ENCODE measurements around the genes SELENOW and LIG1.

DNA sequence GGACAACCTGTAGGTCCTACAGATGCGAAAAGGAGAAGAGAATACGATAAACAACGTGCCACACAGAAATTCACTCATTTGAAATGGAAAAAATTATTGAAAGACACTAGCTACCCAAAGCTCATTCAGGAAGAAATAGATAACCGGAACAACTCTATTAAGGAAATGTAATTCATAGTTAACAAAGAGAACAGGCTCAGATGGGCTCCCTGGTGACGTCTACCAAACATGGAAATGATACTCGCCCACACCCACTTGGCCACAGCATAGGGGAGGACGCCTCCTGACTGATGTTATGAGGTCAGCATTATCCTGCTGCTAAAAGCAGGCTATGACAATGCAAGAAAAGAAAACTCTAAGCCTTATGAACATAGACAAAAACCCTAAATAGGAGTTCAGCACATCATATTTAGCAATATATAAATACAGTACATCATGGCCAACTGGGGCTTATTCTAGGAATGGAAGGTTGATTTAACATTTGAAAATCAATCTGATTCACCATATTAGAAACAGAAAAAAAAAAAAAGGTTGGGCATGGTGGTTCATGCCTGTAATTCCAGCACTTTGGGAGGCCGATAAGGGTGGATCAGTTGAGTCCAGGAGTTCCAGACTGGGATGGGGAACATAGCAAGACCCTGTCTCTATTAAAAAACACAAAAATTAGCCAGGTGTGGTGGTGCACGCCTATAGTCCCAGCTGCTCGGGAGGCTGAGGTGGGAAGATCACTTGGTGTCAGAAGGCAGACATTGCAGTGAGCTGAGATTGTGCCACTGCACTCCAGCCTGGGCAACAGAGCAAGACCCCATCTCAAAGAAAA lies 34.4 kb downstream of the DHX34 start:
- RRBS: no CpG with 5 or more reads among the region's 10 CpGs

GRCh38 chr19:47389230-47389787 lies 30.0 kb downstream of the MEIS3 start:
- RRBS: no CpG with 5 or more reads among the region's 10 CpGs

DNA sequence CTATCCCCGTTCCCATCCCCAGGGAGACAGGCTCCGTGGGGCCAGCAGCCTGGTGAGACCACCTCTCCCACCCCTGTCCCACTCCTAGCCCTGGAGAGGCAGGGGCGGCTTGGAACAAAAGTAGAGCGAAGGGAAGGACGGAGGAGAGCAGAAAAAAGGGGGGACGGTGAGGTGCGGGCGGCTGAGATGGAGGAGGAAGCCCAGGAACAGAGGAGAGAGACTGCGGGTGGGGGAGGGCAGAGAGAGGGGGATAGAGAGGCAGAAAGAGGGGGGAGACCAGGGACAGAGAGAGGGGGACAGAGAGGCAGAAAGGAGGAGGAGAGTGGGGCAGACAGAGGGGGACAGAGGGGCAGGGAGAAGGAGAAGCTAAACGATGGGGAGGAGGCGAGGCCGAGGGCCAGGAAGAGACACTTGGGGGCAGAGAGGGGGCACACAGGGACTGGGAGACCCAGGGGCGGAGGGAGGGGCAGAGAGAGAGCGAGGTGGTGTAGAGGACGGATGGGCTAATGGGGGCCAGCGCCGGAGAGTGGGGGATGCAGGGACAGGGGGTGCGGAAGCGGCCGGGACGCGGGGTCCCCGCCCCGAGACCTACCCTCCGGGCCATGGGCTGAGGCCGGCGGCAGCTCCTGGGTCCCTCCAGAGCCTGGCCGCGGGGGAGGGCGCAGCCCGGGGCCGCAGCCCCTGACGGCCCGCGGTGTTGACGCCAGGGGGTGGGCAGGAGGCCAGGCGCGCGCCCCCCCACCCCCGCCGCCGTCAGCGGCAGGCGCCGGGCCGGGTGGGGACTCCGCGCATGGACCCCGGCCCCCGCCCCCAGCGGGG lies 640 bp downstream of the MEIS3 start:
- RRBS: 2% methylated on average over 10 of the region's 51 CpGs

DNA sequence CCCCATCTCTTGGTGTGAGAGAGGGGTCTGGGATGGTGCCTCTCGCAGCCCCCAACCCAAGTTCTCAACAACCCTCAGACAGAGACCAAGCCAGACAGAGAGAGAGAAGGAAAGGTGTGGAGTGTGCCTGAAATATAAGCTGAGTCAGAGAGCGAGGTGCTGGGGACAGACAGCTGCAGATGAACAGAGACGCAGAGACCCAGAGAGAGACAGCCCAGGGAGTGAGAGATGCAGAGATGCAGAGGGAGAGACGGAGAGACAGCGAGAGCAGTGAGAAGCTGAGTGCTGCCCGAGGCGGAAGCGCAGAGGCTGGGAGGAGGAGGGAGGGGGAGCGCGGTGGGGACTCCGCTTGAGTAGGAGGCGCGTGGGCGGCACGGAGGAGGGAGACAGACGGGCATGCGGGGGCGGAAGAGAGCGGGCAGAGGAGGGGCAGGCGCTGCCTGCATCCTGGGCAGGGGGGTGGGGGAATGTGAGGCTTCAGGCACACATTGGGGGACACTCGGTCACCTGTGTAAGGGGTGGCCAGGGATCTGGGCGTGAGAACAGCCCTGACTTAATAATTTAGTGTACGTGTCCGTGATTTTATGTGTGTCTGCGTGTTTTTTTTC lies 25.8 kb downstream of the SLC8A2 start:
- RRBS: no CpG with 5 or more reads among the region's 25 CpGs

GRCh38 chr19:47471494-47471712 lies 290 bp downstream of the SLC8A2 start:
- RRBS: no CpG with 5 or more reads among the region's 12 CpGs

- RRBS: no CpG with 5 or more reads among the region's 10 CpGs
These were observed 7.5 kb downstream of the NAPA start for GRCh38 chr19:47507339-47507759.

- RRBS: no CpG with 5 or more reads among the region's 8 CpGs
These were observed 3.2 kb downstream of the NAPA start for GRCh38 chr19:47511581-47512126.

DNA sequence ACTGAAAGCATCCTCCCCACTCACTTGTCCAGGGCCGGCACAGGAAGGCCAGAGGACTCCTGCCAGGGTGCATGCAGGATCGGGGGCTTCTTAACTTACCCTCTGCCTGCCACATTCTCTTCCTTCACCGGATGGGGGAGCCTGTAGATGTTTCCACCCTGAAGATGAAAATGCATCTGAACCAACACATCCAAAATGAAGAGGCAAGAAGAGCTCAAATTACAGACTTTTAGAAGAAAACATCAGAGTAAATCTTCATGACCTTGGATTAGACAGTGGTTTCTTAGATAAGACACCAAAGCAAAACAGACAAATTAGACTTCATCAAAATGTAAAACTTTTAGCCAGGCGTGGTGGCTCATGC lies 25.9 kb upstream of the NAPA start:
- RRBS: 22% methylated on average over 2 of the region's 4 CpGs

DNA sequence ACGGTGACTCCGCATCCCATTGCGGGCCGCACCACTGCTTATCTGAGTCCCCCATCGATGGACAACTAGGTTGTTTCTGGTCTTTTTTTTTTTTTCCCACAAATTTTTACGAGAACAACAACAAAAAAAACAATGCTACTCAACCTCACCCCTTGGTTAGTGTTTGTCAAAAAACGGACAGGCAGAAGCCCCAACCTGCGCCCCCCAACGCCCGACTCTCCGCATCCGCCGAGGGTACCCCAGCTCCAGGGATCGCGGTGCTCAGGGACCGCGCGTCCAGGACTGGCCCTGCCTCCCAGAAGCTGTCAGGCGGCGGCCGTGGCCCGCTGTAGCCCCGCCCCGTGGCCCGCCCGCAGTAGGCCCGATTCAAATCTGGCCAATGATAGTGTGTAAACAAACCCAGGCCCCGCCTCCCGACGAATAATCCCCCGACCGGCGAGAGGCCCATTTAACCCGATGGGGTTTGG lies 8.9 kb upstream of the BICRA start:
- RRBS: 0% methylated on average over 3 of the region's 34 CpGs

DNA sequence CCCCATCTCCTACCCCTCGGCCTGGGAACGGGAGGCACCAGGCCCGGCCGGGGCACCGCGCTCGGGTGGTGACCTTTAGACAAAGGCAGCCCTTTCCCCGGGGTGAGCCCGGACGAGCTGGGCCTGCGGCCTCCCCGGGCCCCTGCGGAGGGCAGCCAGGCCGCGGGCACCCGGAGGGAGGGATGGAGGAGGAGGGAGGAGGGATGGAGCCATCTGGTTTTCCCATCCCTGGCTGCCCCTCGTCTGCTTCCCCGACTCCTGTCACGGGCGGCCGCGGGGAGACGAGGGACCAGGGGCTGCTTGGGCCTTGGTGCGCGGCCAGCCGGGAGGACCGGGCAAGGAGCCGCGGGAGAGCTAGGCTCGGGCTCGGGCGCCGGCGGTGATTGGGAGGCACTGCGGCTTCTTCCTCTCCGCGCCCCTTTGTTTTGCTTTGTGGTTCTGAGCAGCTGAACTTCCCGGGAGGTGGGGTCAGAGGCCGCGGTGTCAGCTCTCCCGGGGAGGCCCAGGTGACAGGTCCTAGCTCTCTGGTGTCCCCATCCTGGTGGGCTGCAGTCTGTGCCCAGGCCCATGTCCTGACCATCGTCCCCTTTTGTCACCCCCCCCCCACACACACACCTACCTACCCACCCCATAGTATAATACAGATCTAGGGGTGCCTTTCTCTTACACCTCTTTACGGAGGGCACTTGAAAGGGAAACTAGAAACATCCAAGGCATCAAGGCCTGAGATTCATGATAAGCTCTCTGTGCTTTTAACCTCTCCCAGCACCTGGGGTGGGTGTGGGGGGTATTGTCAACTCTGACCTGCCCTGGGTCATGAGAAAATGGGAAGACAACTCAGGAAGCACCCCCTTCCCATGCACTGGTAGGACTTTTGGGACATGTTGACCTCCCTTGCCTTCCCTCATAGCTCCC lies 1.3 kb downstream of the BICRA start:
- RRBS: 2% methylated on average over 20 of the region's 43 CpGs

DNA sequence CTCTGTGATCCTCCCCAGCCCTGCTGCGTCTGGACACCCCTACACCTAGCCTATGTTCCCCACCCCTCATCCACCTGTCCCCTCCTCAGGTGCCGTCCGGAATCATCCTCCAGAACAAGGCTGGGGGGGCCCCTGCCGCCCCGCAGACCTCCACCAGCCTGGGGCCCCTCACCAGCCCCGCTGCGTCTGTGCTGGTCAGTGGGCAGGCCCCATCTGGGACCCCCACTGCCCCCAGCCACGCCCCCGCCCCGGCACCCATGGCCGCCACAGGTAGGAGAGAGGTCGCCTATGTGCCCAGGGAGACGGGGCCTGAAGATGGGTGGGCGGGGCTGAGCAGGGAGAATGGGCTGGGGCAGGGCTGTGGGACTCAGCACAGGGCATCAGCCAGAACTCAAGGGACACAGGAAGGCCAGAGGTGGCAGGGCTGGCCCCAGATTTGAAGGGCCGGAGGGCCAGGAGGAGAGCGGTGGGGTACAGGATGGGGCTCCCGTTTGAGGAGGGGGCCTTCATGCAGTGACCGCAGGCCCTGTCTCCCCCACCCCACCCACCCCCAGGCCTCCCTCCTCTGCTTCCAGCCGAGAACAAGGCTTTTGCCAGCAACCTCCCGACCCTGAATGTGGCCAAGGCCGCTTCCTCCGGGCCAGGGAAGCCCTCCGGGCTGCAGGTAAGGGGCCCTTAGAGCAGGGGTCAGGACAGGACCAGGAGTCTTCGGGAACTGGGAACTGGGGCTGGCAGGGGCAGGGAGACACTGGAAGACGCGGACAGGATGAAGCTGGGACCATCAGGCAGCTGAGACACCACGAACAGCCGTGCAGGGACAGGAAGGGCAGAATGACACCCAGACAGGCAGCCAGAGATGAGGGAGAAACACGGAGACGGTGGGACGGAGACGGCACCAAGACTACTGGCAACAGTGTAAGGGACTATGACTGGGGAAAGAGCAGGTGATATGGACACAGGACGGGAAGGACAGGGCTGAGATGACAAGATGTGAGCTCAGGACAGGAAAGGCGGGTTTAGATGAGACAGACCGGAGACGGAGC lies 18.1 kb upstream of the EHD2 start:
- RRBS: no CpG with 5 or more reads among the region's 36 CpGs

GRCh38 chr19:47755570-47756033 lies 10.3 kb downstream of the NOP53 start:
- RRBS: no CpG with 5 or more reads among the region's 14 CpGs

- RRBS: 96% methylated on average over 5 of the region's 25 CpGs
These were observed 11.8 kb downstream of the NOP53 start for GRCh38 chr19:47756967-47757797.

GRCh38 chr19:47758237-47758697 lies 12.9 kb downstream of the NOP53 start:
- RRBS: no CpG with 5 or more reads among the region's 9 CpGs

- RRBS: 2% methylated on average over 11 of the region's 64 CpGs
These were observed at the start of gene SELENOW for GRCh38 chr19:47778109-47778952. SELENOW (plus strand) TSS chr19:47778703.

- RRBS: no CpG with 5 or more reads among the region's 15 CpGs
These were observed 1.3 kb downstream of the SELENOW start for GRCh38 chr19:47779761-47780294.

GRCh38 chr19:48169469-48169894 lies 662 bp downstream of the LIG1 start:
- RRBS: 1% methylated on average over 4 of the region's 14 CpGs

- RRBS: 1% methylated on average over 6 of the region's 89 CpGs
These were observed at the start of gene LIG1 for GRCh38 chr19:48169895-48170858. LIG1 (minus strand) TSS chr19:48170344.

GRCh38 chr19:48190254-48190889 lies 19.9 kb downstream of the ZSWIM9 start:
- RRBS: no CpG with 5 or more reads among the region's 13 CpGs

GRCh38 chr19:48271544-48272159 lies 1.8 kb downstream of the ZNF114 start:
- RRBS: 3% methylated on average over 5 of the region's 39 CpGs

Measured in AG09319 (cell line).